Osteoblast (primary cell): ENCODE measurements around a stretch of chr7.

DNA sequence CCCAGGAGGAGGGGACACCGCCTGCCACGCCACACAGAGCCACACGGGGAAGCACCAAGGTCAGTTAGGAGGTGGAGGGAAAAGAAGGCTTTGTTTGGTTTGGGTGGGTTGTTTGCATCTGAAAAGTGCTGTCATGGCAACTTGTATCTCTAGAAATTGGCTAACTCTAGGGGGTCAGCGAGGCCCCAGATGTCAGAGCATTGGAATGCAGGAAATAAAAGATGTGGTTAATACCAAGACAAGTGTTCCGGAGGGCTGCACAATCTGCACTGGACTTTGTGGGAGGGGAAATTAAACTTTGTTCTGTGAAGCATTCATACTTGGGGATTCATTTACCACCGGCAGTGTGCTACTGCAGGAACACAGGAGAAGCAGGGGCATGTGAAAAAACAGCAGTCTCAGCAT, 106.3 kb upstream of the SDK1 start:
- CAGE, long polyA plus RNA: no peak
- RRBS: 6% methylated on average over 2 of the region's 6 CpGs

- CAGE, long polyA plus RNA: no peak
- RRBS: no CpG with 5 or more reads among the region's 5 CpGs
These were observed 226.1 kb downstream of the SDK1 start for GRCh38 chr7:3527046-3527617.

- CAGE, long polyA plus RNA: no peak
- RRBS: no CpG with 5 or more reads among the region's 7 CpGs
These were observed 631.8 kb downstream of the SDK1 start for GRCh38 chr7:3932867-3933256.

- CAGE, long polyA plus RNA: no peak
- RRBS: 68% methylated on average over 2 of the region's 23 CpGs
These were observed 670.9 kb upstream of the FOXK1 start for GRCh38 chr7:4011071-4011787.

- CAGE, long polyA plus RNA: no peak
- RRBS: no CpG with 5 or more reads among the region's 10 CpGs
These were observed 548.0 kb upstream of the FOXK1 start for GRCh38 chr7:4134016-4134498.

- CAGE, long polyA plus RNA: no peak
- RRBS: no CpG with 5 or more reads among the region's 4 CpGs
These were observed 262.3 kb upstream of the FOXK1 start for GRCh38 chr7:4419929-4420155.

DNA sequence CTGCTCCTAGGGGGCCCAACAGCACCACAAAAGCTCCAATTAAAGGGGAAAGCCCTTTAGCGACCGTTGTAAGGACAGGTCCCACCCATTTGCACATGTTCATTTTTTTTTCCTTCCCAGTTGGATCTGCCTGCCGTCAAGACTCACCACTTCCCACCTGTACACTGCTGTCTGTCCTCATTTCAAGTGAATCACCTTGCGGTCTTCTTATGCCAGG, 147.4 kb upstream of the FOXK1 start:
- CAGE, long polyA plus RNA: no peak
- RRBS: no CpG with 5 or more reads among the region's 4 CpGs

- CAGE, long polyA plus RNA: no peak
- RRBS: no CpG with 5 or more reads among the region's 12 CpGs
These were observed 2.6 kb downstream of the FOXK1 start for GRCh38 chr7:4684622-4685211.

DNA sequence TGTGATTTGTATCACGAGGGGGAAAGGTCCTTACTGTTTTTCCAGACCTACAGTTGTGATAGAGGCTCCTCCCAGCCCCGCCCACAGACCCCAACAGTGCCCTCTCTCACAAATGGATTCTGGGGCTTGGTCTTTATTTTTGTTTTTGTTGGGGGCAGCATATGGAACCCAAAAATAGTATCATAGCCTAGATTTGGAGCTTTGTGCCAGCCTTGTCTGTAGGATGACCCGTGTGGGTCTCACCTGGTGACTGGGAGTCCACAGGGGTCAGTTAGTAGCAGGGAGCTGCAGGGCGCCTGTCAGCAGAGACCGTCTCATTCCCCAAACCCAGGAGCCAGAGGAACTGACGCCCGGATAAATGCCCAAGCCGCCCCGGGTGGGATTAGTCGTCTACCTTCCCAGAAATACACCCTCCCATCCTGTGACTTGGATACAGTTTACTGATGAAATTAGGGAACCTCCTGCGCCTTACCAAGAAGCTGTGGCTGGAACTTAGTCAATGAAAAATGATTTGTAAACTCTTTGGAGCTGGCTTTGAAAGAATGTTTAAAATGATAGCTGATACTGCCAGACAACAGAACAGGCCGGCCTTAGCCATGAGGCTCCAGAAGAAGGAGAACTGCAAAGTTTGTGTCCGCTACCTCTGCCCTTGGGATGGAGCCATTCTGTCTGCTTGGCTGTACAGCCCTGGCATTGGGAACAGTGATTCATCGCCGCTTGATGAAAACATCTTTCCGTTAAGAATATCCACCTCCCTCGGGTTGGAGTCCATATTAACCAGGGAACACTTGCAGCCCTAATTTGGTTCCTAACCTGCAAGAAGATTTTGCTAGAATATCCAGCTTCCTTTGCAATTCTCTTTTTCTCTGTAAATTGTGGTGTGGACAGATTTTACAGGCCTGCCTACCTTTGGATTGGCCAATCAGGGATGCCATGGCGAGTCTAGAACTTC, 12.7 kb downstream of the FOXK1 start:
- CAGE, long polyA plus RNA: no peak
- RRBS: no CpG with 5 or more reads among the region's 18 CpGs

- CAGE, long polyA plus RNA: no peak
- RRBS: no CpG with 5 or more reads among the region's 13 CpGs
These were observed 44.4 kb downstream of the FOXK1 start for GRCh38 chr7:4726458-4726899.

- CAGE, long polyA plus RNA: no peak
- RRBS: no CpG with 5 or more reads among the region's 6 CpGs
These were observed 27.4 kb upstream of the AP5Z1 start for GRCh38 chr7:4748087-4748327.

DNA sequence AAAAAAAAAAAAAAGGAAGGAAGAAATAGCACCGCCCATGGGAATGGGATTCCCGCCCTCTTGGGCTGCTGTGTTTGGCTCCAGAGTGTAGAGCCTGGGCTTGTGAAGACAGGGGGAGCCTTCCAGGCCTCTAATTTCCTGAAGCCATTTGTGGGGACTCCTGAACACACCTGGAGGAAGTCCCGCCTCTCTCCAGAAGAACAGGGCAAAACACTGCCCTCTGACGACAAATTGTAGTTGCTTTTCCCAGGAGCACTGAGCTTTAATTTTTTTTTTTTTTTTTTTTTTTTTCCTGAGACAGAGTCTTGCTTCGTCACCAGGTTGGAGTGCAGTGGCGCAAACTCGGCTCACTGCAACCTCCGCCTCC, 42.8 kb downstream of the RBAK start:
- CAGE, long polyA plus RNA: no peak
- RRBS: no CpG with 5 or more reads among the region's 8 CpGs

GRCh38 chr7:5212973-5213273, 22.9 kb downstream of the WIPI2 start:
- CAGE, long polyA plus RNA: no peak
- RRBS: no CpG with 5 or more reads among the region's 10 CpGs

- CAGE, long polyA plus RNA: no peak
- RRBS: 84% methylated on average over 5 of the region's 38 CpGs
These were observed 35.7 kb downstream of the WIPI2 start for GRCh38 chr7:5225304-5226554.

- CAGE, long polyA plus RNA: no peak
- RRBS: no CpG with 5 or more reads among the region's 31 CpGs
These were observed 37.0 kb downstream of the WIPI2 start for GRCh38 chr7:5226866-5227578.

GRCh38 chr7:5231123-5231761, 41.2 kb downstream of the WIPI2 start:
- CAGE, long polyA plus RNA: no peak
- RRBS: no CpG with 5 or more reads among the region's 16 CpGs

DNA sequence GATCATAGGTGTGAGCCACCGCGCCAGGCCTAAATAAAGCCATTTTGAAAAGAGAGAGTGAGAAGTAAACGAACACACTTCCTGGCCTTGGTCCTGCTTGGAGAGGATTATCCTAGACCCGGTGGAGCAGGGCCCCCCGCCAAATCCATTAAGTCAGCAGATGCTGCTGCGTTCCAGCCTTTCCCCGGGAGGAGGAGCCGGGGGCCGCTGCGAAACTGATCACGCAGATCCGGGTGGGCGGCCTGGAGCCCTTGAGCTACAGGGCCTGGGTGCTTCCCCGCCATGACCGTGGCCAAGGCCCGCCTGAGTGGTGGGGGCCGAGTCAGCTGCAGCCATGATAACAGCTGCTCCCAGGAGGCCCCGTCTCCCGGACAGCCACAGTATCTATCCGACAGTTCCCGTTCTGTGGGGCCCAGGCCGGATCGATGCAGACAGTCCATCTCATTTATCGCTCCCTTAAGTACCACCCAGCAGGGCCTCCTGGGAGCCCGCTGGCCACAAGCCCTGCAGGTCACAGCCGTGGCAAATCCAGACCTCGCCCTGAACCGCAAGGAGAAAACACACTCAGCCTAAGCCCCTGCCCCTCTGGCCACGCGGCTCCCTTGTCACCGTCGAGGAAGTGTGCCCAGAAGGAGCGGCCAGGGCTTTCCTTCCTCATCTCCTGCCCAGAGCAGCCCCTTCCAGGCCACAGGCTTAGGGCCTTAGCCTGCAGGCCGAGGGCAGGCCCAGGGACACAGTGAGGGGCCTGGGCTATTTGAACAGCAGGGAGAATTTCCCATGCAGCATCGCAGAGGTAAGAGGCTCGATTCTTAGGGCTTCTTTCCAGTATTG, 34.4 kb upstream of the SLC29A4 start:
- CAGE, long polyA plus RNA: no peak
- RRBS: 50% methylated on average over 4 of the region's 36 CpGs

- CAGE, long polyA plus RNA: no peak
- RRBS: 70% methylated on average over 4 of the region's 37 CpGs
These were observed 30.4 kb downstream of the SLC29A4 start for GRCh38 chr7:5313062-5313632.

GRCh38 chr7:5408750-5409186, 14.9 kb downstream of the TNRC18 start:
- CAGE, long polyA plus RNA: no peak
- RRBS: no CpG with 5 or more reads among the region's 4 CpGs

- CAGE, long polyA plus RNA: no peak
- RRBS: no CpG with 5 or more reads among the region's 10 CpGs
These were observed 11.9 kb downstream of the TNRC18 start for GRCh38 chr7:5411611-5412195.